ENCODE measurements around a stretch of chr18.

DNA sequence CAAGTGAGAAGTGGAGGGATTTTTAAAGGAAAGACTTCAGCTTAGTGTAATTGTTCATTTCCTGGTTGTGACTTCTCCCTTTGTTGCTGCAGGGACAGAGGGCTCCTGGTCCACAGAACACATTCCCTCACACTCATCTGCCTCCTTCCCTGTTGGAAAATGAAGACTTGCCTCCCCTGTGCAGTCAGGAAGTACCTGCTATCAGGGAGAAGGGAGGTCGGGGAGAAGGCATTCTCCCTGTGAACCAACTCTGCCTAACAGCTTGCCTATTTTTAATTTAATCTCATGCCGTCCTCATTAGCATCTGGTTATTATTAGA is 232.5 kb upstream of the SKOR2 start:
- PRO-cap, 4 experiments = no peak in any of the 4 experiments
- RAMPAGE, long total RNA, 4 experiments = no peak in any of the 4 experiments

DNA sequence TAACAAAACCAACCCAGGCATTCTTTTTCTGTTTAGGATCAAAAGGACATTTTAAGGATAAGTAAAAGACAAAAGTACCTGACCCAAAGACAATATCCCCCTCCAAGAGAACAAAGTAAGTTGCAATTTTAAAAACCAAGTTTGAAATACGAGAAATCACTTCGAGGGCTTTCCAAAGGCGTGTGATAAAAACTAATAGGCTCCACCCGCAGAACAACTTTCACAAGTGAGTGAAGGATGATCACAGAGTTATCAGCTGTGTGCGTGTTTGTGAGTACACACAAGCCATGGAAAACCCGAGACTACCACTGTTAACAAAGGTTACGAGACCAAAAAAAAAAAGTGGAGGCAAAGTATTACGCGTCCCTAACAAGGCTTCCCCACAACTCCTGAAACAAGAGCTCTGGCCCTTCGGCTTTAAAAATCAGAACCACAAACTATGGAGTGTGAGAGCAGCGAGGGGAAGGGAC is 766 bp downstream of the SMAD2 start:
- PRO-cap, 4 experiments = peak in 4 of 4 experiments; most common plus-strand start position 225 of the sequence (in 3); most common minus-strand start position 224 of the sequence (in 1)
- RAMPAGE, long total RNA, 4 experiments = no peak in any of the 4 experiments

- PRO-cap, 4 experiments = no peak in any of the 4 experiments
- RAMPAGE, long total RNA, 4 experiments = no peak in any of the 4 experiments
Measured at GRCh38 chr18:48031063-48031392, 100.6 kb upstream of the SMAD2 start.

DNA sequence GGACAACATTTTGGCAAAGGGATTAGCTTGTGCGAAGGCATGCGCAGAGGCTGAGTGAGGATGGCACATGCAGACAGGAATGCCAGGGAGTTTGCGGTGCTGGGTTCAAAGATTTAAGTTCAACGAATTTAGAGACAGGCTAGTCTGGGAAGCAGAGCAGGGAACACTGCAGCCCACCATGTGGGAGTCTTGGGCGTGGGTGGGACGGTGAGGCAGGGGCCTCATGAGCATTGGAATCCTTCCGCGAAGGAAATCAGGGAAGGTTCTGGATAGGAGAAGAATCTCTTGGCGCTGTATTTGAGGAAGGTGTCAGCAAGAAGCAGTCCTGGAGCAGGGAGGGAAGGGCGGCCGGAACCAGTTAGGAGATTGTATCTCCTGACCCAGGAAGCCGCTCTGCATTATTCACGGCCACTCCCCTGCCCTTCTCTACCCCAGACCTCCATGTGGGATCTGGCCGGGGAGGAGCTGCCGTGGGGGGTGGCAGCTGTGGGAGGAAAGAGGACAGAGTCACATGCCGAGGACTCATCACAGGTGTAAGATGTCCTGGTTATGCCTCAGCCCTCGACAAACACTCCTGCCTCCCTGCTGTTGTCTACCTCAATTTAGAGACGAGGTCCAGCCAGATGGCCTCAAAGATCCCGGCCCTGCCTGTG is 123.6 kb upstream of the SMAD2 start:
- PRO-cap, 4 experiments = no peak in any of the 4 experiments
- RAMPAGE, long total RNA, 4 experiments = no peak in any of the 4 experiments

DNA sequence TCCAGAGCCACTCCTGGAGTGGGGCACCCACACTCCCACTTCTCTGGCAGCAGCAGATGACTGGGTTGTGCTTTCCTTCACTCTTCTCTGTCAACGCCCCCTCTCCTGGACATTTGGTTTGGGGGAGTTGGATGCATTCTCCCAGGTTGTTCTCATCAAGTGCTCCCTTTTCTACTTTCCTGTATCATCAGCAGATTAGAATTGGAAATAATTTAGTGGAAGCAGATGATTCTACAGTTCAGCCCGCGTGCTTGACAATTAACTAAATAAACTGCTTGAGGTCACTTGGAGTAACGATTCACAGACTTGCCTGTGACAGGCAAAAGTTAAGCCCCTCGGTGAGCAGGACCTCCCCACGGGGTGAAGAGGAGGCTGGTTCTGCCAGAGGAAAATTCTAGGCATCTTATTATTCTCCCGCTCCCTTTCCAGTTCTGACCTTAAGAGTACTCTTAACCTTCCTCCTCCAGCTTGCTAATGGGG is 169.6 kb upstream of the SMAD2 start:
- PRO-cap, 4 experiments = no peak in any of the 4 experiments
- RAMPAGE, long total RNA, 4 experiments = no peak in any of the 4 experiments

- PRO-cap, 4 experiments = peak in 2 of 4 experiments; most common plus-strand start chr18:48408453 (in 2); most common minus-strand start chr18:48408401 (in 1)
- RAMPAGE, long total RNA, 4 experiments = start-site peak on the plus strand in 1 of 4 experiments, at chr18:48408314-48408347 at its widest, 7 reads per replicate
Measured at GRCh38 chr18:48408051-48408738, 988 bp downstream of the ZBTB7C start.

DNA sequence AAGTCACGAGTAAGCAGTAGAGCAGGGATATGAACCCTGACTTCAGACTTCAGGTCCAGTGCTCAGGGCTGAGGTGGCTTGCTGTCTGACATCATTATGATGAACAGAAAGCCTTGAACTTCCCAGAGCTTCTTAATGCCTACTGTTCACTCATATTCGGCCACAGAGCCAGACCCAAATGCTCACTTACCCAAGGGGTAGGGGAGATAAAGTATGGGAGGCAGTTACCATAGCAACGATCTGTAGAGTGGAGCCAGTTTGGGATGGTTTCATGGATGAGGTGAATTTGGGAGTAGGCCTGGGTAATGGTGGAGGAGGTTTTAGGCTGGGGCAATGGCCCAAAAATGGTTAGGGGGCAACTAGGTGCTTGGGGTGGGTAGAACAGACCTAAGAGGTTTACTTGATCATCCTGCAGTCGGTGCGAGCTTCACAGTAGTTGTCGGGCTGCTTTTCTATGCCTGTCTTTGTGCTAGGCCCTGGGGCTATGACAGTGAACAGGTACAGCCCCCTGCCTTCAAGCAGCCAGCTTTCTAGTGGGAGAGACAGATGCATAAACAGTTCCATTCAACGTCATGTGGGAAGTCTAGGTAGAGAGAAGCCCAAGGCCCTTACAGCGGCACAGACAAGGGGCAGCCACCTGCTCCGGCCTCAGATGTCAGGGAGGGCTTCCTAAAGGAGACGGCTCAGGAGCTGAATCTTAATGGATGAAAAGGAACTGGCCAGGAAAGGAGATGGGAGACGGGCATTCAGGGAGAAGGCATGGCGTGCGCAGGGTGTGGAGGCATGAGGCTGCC is 5.7 kb downstream of the CTIF start:
- PRO-cap, 4 experiments = no peak in any of the 4 experiments
- RAMPAGE, long total RNA, 4 experiments = no peak in any of the 4 experiments

- PRO-cap, 4 experiments = no peak in any of the 4 experiments
- RAMPAGE, long total RNA, 4 experiments = no peak in any of the 4 experiments
Measured at GRCh38 chr18:48662239-48662718, 123.4 kb downstream of the CTIF start.

DNA sequence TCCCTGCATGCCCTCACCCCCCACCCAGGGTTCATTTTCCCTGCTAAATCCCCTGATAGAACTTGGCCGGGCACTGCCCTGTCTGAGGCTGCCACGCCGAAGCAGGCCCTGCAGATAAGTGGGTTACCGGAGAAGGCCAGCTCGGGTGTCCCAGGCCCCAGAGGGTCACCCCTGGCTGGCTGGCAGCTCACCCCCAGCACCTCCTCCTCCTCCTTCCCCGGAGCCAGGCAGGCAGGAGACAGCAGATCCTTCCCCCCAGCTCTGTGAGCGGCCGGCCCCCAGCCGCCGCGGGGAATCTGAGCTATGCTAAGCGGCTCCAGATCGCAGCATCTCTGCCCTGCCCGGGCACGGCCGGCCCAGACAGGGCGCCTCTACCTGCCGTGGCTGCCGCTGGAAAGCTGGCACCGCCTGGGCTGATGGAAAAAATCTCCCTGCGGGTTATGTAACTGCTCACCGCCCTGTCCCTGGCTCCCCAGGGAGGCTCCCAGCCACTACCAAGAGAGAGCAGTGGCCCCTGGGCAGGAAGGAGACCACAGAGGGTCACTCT is 179.2 kb downstream of the SMAD7 start:
- PRO-cap, 4 experiments = no peak in any of the 4 experiments
- RAMPAGE, long total RNA, 4 experiments = no peak in any of the 4 experiments

- PRO-cap, 4 experiments = no peak in any of the 4 experiments
- RAMPAGE, long total RNA, 4 experiments = start-site peak on the plus strand in 1 of 4 experiments, at chr18:48775537-48775655 at its widest, 5 reads per replicate
Measured at GRCh38 chr18:48775157-48775888, 175.4 kb downstream of the SMAD7 start.

- PRO-cap, 4 experiments = no peak in any of the 4 experiments
- RAMPAGE, long total RNA, 4 experiments = no peak in any of the 4 experiments
Measured at GRCh38 chr18:48800676-48801386, 149.9 kb downstream of the SMAD7 start.

DNA sequence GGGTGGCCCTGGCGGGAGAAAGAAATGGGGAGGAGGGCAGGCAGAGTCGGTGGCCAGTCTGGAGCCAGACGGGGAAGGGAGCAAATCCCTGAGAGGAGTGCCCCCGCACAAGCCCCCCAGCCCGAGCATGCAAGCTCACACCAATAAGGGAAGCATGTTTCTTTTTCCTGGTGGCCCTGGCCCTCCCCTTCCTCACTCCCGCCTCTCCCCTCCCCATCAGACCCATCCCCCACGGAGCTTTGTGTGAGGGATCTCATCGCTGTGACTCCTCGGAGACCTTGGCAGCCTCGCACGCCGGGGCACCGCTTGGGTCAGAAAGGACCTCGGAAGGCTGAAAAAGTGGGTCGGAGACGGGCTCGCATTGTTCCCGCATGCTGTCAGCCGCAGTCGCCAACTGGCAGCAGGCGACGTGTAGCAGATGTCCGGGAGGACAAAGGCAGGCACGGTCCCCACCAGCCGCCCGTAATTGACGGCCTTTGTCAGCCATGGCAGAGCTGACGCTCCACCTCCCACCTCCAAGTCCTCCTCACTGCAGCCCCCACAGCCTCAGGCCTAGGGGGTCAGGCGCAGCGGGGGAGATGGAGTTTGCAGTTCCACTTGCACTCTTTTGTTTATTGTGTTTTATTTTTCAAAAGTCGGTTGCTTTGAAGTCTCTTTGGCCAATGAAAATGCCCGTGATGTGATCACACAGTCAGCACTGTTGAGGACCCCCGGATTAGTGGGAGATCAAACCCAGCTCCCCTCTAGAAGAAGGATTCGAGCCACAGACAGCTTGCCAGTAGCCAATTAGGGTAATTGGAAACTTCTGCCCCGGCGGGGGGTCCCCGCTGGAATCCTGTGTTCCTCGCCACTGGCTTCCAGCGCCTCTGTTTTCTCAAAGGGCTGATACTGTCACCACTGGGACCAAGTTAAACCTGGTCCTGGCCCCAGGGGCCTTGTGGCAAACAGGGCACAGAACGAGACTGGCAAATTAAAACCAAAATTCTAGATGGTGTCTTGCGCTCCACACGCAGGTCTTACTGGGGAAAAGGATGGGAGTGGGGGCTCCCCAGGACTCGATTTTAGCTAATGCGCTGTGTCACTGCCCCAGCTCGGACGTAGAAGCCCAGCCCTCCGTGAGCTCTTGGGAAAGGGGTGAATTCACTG is 90.8 kb downstream of the SMAD7 start:
- PRO-cap, 4 experiments = no peak in any of the 4 experiments
- RAMPAGE, long total RNA, 4 experiments = start-site peak on the plus strand in 1 of 4 experiments, centred at positions 233 to 578 of the sequence, 5 to 9 reads per replicate

DNA sequence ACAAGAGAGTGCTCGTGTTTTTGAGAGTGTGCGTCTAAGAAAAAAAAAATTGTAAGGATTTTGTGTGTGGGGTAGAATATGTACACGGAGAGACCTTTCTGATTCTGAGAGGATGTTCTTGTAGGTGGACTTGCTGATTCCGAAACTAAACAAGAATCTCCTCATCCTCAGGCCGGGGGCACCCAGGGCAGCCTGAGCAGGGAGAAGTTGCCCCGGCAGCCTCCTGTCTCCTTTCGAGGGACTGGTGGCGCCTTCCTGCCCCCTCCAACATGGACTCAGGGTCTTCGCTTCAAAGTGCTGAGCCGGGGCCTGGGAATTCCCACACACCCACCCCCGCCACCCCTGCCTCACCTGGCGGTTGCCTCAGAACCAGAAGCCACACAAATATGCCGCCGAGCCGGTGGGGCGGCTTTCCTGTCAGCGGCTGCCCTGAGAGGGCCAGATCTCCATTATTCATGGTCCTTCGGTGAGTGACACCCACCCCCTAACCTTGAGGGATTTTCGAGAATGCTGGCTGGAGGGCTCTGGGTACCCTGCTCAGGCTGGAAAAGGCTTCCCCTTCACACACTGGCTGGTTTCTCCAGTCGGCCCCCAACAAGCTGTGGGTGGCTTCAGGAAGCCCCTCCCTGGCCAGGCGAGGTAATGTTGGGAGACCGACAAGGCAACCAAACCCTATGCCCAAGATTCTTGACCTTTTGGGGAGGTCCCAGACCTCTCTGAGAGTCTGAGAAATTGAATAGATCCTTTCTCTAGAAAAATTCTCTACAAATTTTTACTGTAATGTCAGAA is 71.7 kb downstream of the SMAD7 start:
- PRO-cap, 4 experiments = no peak in any of the 4 experiments
- RAMPAGE, long total RNA, 4 experiments = no peak in any of the 4 experiments

GRCh38 chr18:48879777-48880062 is 71.0 kb downstream of the SMAD7 start:
- PRO-cap, 4 experiments = peak in 1 of 4 experiments; most common plus-strand start chr18:48879942 (in 1)
- RAMPAGE, long total RNA, 4 experiments = no peak in any of the 4 experiments

GRCh38 chr18:48896534-48897325 is 54.0 kb downstream of the SMAD7 start:
- PRO-cap, 4 experiments = peak in 1 of 4 experiments; most common plus-strand start chr18:48897041 (in 1)
- RAMPAGE, long total RNA, 4 experiments = no peak in any of the 4 experiments

DNA sequence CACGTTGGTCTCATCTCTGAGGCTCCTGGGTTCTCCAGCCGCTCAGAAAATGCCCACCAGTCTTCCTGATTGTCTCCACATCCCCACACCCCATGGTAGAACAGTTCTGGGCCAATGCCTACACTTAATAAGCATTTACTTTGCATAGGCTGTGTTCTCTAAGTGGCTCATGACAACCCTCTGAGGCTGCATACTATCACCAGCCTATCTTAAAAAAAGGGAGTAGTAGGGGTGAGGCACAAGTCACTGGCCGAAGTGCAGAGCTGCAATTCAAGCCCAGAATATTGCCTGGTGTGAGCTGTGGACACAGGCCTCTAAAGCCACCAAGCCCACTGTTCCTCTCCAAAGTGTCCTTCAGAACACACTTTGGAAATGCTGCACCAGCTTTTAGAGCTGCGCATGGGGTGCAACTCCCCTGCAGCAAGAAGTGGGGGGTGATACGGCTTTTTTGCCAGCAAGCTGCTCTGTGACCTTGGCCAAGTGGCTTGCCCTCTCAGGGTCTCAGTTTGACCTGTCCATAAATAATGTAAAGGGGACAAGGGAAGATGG is 23.0 kb downstream of the SMAD7 start:
- PRO-cap, 4 experiments = no peak in any of the 4 experiments
- RAMPAGE, long total RNA, 4 experiments = no peak in any of the 4 experiments

DNA sequence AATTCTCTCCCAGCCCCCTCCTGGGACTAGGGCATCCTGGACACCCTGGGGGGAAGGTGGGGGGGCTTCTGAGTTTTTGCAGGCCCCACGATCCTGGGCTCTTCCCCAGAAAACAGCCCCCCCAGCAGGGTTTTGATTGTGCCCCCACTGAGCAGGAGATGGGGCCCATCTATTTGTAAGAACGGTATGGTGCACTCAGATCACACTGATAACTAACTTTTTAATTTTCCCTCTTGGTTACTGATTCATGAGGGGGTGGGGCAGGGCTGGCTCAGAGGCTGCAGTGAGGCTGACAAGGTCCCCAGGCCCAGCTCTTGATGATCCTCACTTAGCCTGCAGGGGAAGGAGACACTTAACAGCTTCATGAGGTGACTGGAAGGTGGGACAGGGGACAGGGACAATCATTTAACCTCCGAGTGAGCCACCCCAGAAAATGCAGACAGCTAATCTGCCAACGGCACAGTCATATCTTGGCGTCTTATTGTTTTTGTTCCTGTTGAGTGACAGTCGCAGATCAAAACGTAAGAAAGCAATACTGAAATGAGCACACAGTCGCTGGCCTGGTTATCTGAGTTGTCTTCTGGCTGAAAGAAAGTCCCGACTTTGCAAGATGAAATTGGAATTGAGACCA is 18.8 kb downstream of the SMAD7 start:
- PRO-cap, 4 experiments = no peak in any of the 4 experiments
- RAMPAGE, long total RNA, 4 experiments = no peak in any of the 4 experiments

- PRO-cap, 4 experiments = no peak in any of the 4 experiments
- RAMPAGE, long total RNA, 4 experiments = no peak in any of the 4 experiments
Measured at GRCh38 chr18:48947524-48947976, 3.2 kb downstream of the SMAD7 start.

- PRO-cap, 4 experiments = peak in 2 of 4 experiments; most common minus-strand start chr18:48949096 (in 2)
- RAMPAGE, long total RNA, 4 experiments = start-site peak on the minus strand in 1 of 4 experiments, at chr18:48949381-48949446 at its widest, 9 reads per replicate
Measured at GRCh38 chr18:48948967-48949705, 1.6 kb downstream of the SMAD7 start.

GRCh38 chr18:48975650-48976841 is 25.3 kb upstream of the SMAD7 start:
- PRO-cap, 4 experiments = peak in 4 of 4 experiments; most common plus-strand start chr18:48976041 (in 3); most common minus-strand start chr18:48975840 (in 4)
- RAMPAGE, long total RNA, 4 experiments = no peak in any of the 4 experiments

Data from spleen (tissue), 7 donors.